Fibroblast of villous mesenchyme (primary cell): ENCODE results near the genes AGTR2, SLC6A14 and WDR44.

GRCh38 chrX:115725427-115726064 lies 164.6 kb downstream of the PLS3 start:
- CAGE, long polyA plus RNA = no peak

GRCh38 chrX:115892665-115893197 lies 277.8 kb upstream of the AGTR2 start:
- CAGE, long polyA plus RNA = no peak

- CAGE, long polyA plus RNA = no peak
These were observed 273.1 kb upstream of the AGTR2 start for GRCh38 chrX:115897162-115898111.

- CAGE, long polyA plus RNA = no peak
These were observed 237.2 kb upstream of the AGTR2 start for GRCh38 chrX:115933085-115933929.

- CAGE, long polyA plus RNA = no peak
These were observed 219.5 kb upstream of the AGTR2 start for GRCh38 chrX:115950970-115951445.

DNA sequence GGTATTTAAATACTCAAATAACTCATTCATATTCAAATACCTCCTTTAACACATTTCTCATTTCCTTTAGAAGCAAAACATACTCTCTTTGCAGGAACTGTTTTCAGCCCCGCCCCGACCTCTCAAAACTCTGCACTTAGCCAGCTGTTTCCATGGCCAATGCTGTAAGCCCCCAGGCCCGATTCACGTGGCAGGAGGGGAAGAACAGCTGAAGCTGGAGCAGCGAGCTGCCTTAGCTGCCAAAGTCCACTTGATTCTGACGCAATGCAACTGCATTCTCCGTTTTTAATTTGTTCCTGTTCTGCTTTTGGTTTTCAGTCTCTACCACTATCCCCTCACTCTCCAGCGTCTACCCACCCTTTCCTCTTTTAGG lies 160.8 kb upstream of the AGTR2 start:
- CAGE, long polyA plus RNA = no peak

GRCh38 chrX:116170441-116171063 lies at the start of gene AGTR2:
Gene AGTR2 (plus strand): TSS chrX:116170744.
- CAGE, long polyA plus RNA = no peak

- CAGE, long polyA plus RNA = no peak
These were observed at the start of gene SLC6A14 for GRCh38 chrX:116436218-116436883. Gene SLC6A14 (plus strand): TSS chrX:116436606.

GRCh38 chrX:118345745-118346640 lies at the start of gene WDR44:
Gene WDR44 (plus strand): TSS chrX:118346106.
- CAGE, long polyA plus RNA = no peak

DNA sequence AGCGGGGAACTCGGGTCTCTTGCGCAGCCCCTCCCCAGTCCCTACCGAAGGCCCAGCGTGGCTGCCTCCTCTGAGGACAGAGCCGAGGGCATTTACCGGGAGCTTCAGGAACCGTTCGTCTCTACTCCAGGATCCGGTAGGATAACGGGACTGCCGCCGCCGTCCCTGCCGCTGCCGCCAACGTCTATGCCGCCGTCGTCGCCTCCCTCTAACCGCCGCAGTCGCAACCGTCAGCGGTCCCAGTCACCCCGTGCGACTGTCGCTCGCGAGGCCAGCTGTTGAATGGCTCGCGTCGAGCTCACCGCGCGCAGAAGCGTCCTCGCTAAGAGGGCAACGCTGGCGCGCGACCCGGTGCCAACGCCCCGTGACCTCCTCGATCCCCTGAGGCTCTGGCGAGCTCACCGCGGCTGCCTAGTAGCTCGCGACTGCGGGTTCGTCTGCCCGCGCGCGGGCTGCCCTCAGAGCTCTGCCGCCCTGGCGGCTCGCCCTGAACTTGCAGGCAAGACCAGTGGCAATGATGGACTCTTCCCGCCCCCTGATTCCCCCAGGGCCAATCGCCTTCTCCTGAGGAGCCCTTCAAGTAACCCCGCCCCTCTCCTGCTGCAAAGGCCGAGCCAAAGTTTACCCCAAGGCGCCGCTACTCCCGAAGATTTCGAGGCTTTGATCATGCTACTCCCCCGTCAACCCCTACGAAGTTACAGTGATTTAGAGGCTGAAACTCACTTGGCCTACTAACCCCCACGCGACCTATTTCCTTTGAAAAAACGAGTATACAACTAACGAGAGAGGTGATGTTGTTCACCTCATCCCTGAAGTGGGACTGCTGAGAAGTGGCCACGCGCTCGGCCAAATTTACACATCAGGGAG lies 37.3 kb downstream of the PGRMC1 start:
- CAGE, long polyA plus RNA = no peak

DNA sequence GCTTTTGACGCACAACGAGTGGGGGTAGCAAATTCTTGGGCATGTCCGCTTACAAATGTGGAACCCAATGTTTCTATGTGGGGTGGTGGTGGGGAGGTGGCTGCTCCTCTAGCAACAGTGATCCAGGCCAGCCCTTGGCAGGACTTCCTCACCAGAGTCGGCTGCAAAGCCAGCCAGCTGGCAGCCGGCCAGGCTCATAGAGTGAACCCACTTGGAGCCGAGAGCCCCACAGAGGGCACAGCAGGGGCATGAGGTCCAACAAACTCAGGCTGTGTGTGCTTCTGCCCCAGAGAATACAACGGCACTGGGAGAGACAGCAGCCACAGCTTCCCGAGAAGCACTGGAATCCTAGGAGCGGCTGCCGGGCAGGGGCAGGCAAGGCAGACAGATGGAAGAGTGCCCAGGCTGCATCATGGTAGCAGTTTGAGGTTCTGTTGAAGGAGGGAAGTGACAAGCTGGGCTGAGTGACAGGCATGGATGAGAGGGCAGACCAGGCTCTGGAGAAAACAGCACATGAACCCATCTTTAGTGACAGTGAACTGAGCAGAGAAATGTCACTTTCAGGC lies 23.5 kb upstream of the SOWAHD start:
- CAGE, long polyA plus RNA = no peak

DNA sequence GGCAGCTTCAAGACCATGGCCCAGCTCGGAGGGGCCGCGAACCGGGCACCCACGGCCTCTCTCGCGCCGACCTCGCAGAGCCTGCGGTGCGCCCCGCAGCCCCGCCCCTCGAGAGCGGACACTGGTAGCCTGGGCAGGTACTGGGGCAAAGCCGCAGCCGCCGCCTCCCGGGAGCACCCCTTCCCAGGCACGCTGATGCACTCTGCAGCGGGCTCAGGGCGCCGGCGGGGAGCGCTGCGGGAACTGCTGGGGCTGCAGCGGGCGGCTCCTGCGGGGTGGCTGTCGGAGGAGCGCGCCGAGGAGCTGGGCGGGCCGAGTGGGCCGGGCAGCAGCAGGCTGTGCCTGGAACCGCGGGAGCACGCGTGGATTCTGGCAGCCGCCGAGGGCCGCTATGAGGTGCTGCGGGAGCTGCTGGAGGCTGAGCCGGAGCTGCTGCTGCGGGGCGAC lies 288 bp downstream of the SOWAHD start:
- CAGE, long polyA plus RNA = no peak

GRCh38 chrX:119759100-119759264 lies 594 bp downstream of the SOWAHD start:
- CAGE, long polyA plus RNA = no peak

- CAGE, long polyA plus RNA = no peak
These were observed 7.3 kb downstream of the UPF3B start for GRCh38 chrX:119845497-119845886.

DNA sequence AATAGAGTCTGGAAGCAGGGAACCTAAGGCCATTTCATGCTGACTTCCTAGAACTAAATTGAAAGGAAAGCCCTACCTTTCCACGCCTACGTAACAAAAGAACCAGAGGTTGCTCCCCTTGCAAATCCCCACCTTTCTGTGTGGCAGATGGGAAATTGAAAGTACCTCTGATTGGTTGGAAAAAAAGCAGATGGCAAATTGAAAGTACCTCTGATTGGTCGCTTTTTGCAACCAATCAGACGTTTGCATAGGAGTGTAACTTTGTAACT lies 10.0 kb upstream of the AKAP14 start:
- CAGE, long polyA plus RNA = no peak

- CAGE, long polyA plus RNA = no peak
These were observed 11.4 kb downstream of the LAMP2 start for GRCh38 chrX:120457510-120458302.

DNA sequence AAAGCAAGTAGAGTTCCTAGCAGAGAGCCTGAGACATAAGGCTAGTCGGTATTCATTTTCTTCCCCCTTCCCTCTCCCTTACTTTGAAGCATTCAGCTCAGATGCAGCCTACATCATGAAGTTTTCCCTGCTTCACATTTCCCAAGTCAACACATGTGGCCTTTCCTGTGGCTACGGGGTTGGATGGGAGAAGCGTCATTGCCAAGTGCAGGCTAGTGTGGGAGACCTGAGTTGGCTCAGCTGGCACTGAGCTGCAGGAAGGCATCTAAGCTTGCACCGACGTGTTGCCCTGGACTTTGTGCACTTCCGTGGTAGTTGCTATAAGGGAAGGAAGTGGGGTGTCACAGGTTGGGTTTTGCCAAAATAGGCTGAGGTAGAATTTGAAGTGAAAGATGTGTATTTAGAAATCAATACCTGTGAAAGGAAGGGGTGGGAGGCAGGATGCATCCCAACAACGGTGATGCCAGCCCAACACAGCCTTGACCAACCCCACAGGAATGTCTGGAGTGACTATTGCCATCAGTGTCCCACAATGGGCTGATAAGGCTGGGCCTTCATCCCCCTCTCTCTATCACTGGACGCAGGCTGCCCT lies 18.9 kb upstream of the LAMP2 start:
- CAGE, long polyA plus RNA = no peak

DNA sequence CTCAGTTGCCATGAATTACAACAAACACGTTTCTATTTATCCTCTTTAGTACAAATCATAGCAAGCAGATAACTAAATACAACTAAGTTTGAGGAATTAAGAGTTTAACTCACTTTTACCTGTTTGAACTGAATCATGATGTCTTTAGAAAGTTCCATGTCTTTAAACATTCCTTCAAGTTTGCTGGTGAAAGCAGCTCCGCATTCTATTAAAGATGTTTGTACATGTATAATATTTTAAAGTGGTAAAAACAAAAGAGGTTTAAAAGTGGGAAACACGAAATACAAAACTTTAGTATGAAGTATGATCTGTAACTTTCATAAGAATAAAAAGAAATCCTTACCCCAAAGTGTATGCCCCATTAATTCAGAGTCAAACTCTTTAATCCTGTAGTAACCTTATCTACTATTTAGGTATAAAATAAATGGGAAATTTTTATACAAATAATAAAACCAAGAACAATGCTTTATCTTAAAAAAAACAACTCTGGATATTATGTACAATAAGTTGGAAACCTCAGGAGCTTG lies 22.7 kb downstream of the CUL4B start:
- CAGE, long polyA plus RNA = no peak

DNA sequence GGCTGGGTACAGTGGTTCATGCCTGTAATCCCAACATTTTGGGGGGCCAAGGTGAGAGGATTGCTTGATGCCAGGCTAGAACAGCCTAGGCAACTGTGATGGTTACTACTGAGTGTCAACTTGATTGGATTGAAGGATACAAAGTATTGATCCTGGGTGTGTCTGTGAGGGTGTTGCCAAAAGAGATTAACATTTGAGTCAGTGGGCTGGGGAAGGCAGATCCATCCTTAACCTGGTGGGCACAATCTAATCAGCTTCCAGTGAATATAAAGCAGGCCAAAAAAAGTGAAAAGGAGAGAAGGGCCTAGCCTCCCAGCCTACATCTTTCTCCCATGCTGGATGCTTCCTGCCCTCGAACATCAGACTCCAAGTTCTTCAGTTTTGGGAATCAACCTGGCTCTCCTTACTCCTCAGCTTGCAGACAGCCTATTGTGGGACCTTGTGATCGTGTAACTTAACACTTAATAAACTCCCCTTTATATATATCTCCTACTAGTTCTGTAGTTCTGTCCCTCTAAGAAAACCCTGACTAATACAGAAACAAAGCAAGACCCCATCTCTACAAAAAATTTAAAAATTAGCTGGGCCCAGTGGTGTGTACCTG lies 13.1 kb downstream of the CUL4B start:
- CAGE, long polyA plus RNA = no peak

DNA sequence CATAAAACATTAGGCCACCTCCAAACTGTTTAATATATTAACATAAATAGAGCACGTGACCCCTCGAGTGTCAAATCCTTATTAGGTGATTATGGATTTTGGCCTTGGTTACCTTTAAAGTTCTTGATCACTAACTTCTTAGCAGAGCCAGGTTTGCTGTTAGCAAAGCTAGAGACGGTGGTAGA lies 899 bp downstream of the CUL4B start:
- CAGE, long polyA plus RNA = no peak